Mesenchymal stem cell of the bone marrow (primary cell): ENCODE measurements around the gene INAFM1.

DNA sequence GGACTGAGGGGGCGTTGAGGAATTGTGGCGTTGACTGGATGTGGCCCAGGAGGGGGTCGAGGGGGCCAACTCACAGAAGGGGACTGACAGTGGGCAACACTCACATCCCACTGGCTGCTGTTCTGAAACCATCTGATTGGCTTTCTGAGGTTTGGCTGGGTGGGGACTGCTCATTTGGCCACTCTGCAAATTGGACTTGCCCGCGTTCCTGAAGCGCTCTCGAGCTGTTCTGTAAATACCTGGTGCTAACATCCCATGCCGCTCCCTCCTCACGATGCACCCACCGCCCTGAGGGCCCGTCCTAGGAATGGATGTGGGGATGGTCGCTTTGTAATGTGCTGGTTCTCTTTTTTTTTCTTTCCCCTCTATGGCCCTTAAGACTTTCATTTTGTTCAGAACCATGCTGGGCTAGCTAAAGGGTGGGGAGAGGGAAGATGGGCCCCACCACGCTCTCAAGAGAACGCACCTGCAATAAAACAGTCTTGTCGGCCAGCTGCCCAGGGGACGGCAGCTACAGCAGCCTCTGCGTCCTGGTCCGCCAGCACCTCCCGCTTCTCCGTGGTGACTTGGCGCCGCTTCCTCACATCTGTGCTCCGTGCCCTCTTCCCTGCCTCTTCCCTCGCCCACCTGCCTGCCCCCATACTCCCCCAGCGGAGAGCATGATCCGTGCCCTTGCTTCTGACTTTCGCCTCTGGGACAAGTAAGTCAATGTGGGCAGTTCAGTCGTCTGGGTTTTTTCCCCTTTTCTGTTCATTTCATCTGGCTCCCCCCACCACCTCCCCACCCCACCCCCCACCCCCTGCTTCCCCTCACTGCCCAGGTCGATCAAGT, 8.8 kb downstream of the CALM3 start:
- CAGE, long polyA plus RNA: no peak

- CAGE, long polyA plus RNA: no peak
Measured at GRCh38 chr19:46623351-46624221, 1.3 kb downstream of the PTGIR start.

DNA sequence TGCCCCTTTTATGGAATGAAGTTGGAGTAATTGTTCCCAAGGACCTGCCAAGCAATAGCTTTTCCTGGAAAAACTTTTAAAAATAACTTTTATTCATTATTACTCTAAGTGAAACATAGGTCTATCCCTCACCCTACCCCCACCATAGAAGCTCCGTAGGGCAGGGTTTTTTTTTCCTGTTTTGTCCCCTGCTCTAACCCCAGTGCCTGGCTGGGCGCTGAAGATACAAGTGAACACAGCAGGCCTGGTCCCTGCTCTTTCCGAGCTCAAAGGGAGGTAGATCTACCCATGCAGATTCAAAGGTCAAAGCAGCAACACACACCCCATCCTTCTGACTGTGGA, 8.7 kb upstream of the GNG8 start:
- CAGE, long polyA plus RNA: no peak

- CAGE, long polyA plus RNA: no peak
Measured at GRCh38 chr19:46661848-46662373, 929 bp upstream of the DACT3 start.

GRCh38 chr19:46770977-46771280, 17.5 kb downstream of the SLC1A5 start:
- CAGE, long polyA plus RNA: no peak

DNA sequence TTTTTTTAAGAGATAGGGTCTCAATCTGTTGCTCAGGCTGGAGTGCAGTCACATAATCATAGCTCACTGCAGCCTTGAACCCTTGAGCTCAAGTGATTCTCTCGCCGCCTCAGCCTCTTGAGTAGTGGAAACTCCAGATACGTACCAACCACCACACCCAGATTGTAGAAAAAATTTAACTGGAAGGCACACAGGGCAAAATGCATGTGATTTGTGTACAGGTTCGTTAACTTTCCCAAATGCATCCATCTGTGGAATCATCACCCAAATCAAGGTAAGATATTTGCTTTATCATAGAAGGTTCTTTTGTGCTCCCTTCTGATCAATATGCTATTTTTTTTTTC, 16.0 kb downstream of the SLC1A5 start:
- CAGE, long polyA plus RNA: no peak

- CAGE, long polyA plus RNA: no peak
Measured at GRCh38 chr19:46785299-46785877, 3.0 kb downstream of the SLC1A5 start.

GRCh38 chr19:46812922-46814081, 24.9 kb upstream of the SLC1A5 start:
- CAGE, long polyA plus RNA: no peak

DNA sequence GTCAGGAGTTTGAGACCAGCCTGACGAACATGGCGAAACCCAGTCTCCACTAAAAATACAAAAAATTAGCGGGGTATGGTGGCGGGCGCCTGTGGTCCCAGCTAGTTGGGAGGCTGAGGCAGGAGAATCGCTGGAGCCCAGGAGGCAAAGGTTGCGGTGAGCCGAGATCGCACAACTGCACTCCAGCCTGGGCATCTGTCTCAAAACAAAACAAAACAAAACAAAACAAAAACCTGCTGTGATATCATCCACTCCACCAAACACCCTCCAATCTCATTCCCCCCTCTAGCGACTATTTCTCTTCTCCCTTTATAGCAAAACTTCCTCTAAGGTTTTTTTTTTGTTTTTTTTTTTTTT, 25.4 kb downstream of the AP2S1 start:
- CAGE, long polyA plus RNA: no peak

DNA sequence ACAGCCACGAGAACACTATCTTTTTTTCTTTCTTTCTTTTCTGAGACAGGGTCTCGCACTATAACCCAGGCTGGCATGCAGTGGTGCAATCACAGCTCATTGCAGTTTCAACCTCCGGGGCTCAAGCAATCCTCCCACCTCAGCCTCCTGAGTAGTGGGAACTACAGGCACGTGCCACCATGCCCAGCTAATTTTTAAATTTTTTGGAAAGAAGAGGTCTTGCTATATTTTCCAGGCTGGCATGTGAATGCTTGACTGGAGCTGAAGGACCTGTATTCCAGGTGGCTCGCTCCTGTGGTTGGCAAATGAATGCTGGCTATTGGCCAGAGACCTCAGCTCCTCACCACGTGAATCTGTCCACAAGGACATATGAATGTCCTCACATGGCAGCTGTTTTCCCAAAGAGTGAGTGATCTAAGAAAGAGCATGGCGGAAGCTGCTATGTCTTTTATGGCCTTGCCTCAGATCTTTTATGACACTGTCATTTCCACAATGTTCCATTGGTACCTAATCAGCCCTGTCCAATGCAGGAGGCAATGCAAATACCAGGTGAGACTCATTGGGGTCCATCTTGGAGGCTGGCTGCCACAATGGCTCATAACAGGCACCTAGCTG, 3.4 kb upstream of the AP2S1 start:
- CAGE, long polyA plus RNA: no peak

DNA sequence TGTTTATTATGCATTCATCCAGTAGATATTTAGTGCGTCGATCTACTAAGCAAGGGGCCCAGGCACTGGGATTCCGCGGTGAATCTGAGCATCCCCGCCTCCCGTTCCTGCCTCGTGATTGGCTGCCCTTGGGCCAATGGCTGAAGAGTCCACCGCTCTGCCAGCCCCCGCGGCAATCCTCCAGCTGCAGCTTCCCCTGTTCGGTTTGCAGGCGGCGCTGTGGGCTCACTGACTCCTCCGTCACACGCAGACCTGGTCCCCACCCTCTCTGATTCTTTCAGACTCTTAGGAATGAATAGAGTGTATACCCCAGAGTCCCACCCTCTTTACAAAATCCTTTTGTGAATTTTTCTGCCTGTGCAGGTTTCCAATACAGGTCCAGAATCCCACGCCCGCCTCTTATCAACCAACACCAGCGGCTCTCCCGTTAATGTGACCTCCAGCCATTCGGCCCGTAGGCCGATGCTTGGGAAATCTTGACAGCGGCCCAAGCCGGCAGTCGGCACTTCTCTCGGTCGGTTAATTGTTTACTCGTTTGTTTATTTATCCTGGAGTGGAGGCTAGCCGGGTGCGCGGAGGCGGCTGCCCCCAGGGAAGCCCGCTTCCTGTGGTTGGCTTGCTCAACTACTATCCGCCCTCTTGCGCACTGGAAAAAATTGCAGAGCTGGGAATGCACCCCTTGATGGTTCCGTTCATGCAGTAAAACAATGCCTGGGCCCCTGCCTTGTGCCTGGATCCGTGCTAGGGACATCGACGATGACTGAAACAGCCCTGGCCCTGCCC, 4.5 kb upstream of the ARHGAP35 start:
- CAGE, long polyA plus RNA: no peak

- CAGE, long polyA plus RNA: no peak
Measured at GRCh38 chr19:46943386-46943686, 76.3 kb upstream of the NPAS1 start.

- CAGE, long polyA plus RNA: no peak
Measured at GRCh38 chr19:47079379-47079693, 30.9 kb upstream of the TMEM160 start.

GRCh38 chr19:47228797-47229187, 2.2 kb downstream of the BBC3 start:
- CAGE, long polyA plus RNA: no peak

DNA sequence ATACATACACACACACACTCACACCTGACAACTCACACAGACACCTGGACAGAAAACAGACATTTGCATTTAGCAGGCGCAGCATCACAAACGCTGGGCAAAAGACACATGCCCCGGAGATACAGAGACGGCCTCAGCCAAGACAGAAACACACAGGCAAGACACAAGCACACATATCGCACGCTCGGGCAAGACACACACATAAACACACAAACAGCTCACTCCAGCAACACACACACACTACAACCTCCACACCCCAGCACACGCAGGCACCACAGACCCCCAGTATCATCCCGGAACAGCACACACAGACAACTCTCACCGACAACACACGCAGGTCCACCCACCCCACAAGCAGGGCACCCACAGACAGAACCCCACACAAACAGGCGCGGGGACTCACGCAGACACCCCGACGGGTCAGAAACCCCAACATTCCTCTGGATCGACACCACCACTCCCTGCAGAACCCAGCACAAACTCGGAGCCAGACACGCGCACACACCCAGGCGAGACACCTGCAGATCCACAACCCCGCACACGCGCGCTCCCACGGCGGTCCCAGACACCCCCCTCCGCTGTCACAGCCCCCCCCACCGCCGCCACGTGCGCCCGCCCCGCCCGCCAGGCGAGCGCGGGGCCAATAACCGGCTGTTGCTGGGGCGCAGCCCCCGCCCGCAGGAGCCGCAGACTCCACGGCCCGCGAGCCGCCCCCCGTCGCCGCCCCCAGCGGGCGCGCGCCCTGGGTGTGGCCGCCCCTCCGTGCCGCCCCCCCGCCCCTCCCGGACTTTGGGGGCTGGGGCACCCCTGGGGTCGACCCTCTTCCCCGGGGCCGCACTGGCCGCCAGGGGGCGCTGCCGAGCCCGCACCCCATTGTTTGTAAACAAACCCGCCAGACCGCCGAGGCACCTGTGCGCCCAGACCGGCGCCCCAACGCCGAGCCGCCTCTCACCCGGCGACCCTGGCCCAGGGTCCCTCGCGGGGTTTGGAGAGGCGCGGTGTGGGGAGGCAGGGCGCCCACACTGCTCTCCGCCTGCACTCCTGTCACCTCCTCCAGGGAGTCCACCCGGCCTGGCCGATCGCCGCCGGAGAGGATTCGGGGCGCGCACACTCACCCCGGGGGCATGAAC, 820 bp downstream of the BBC3 start:
- CAGE, long polyA plus RNA: no peak

- CAGE, long polyA plus RNA: no peak
Measured at GRCh38 chr19:47256626-47257007, 292 bp downstream of the CCDC9 start.

DNA sequence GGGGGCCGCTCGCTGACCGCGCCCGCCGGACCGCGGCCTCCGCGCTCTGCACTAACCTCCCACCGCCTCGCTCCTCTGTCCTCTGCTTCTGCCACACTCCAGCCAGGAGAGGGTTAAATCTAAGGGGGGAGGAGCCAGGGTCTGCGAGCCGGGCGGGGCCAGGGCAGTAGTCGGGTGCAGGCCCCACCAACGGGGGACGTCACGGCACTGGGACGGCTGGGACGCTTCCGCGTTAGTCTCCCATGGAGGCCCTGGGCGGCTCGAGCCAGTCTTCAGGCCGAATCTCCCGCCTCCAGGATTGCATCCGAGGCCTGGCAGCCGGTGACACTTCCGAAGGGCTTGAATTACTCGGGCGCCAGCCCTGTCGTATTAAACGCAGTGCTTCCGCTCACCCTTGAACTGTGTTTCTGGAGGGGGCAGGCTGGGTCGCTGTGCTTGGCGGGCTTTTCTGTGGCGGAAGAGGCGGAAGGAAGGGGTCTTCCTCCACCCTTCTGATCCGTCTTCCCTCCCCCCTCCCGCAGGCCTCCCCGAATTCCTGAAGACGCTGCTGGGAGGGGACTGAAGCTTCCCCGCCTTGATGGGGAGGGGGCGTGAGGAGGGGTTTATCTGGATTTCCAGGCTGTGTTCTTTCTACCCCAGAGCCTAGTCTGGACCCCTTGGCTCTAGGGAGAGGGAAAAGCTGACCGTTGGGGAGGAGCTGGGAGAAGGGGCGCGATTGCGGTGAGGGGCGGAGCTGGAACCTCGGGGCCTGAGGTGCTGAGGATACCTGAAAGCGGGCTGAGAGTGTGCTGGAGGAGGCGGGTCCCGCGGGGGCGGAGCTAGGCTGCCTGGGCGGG, 1.0 kb upstream of the INAFM1 start:
- CAGE, long polyA plus RNA: no peak

GRCh38 chr19:47274795-47275115, at the start of gene INAFM1:
INAFM1 (plus strand) TSS chr19:47274885.
- CAGE, long polyA plus RNA: no peak

DNA sequence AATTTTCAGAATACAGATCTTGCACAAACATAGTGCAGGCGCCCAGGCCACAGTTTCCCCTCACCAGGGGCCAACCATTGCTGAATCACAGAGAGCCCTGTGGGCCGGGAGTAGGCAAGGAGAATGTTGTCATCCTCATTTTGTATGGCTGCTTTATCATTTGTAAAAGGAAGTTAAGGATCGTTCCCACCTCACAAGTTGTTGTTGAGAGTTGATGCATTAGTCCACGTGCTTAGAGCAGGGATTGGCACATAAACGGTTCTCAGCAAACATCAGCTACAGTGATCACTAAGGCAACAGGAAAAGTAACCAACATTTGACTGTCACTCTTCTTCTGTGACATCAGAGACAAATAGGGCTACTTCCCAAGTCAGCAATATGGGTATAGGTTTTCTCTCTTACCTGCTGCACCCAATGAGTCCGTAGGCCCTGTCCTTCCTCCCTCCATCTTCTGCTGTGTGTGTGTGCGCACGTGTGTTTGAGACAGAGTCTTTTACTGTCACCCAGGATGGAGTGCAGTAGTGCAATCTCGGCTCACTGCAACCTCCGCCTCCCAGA, 30.0 kb downstream of the MEIS3 start:
- CAGE, long polyA plus RNA: no peak

GRCh38 chr19:47417813-47418462, 1.4 kb downstream of the MEIS3 start:
- CAGE, long polyA plus RNA: no peak